SJCRH30 (cell line): ENCODE results near the genes THBS2, WDR27 and PHF10.

- RAMPAGE, long total RNA: no peak
Observed at GRCh38 chr6:168526207-168526667, 85.3 kb downstream of the SMOC2 start.

DNA sequence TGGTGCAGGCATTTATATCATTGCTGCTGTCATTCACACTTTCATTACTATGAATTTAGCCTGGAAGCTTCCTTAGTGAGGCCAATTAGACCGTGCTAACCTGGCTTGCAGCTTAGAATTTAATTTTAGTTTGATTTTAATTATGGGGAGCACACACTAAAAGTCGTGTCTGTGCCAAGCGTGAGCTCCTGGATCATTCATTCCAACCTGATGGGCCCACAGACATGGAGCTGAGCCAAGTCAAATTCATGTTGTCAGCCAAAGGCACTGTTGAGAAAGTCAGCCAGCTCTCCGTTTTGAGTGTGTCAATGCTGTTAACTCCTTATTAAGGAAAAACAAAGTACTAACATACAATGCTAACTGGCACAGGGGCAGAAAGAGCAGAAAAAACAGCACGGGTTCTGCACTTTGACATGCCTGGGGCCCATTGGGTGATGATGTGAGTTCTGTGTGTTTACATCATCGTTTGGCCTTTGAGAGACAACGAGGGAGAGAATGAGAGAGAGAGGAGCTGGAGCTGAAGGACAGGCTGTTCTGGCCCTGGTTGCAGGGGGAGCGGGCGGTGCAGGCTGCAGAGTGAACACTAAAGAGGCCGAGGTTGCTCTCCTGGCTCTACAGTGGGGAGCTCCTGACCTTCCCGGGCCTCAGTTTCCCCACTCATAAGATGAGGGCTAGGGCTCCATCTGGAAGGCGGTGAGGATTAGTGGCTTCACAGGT, 85.8 kb downstream of the SMOC2 start:
- RAMPAGE, long total RNA: no peak

GRCh38 chr6:168648170-168648636, 207.2 kb downstream of the SMOC2 start:
- RAMPAGE, long total RNA: no peak

- RAMPAGE, long total RNA: no peak
Observed at GRCh38 chr6:168938182-168938441, 315.5 kb downstream of the THBS2 start.

- RAMPAGE, long total RNA: no peak
Observed at GRCh38 chr6:169174929-169175328, 78.7 kb downstream of the THBS2 start.

DNA sequence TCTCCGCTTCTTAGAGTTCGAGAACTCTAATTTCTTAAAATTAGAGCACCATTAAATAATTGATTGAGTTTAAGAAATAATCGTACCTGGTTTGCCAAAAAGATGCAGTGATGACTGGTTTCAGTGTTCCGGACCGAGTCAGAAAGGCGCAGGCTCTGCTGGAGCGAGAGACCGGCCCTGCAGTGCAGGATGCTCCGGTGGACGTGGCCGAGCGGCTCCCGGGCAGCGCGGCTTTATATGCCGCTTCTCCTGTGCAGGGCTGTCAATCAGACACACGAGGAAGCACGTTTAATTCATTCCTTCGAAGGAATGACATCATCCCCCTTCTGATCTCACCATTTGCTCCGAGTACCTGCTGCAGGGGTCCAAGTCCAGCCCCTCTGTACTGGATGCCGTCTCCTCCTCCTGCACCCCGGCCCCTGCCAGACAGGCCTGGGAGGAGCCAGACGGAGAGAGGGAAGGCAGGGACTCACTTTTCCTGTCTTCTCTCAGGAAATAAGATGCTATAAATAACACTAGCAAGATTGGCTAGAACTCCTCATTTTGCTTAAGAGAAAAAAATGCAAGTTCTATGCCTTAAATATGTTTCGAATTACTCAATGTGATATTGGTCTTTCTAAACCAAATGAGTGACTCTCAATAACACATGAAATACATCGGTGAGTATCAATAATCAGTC, at the start of gene THBS2:
TSS of gene THBS2 (minus strand) at position 209 of the 679 bp plus-strand sequence.
- RAMPAGE, long total RNA: no peak

DNA sequence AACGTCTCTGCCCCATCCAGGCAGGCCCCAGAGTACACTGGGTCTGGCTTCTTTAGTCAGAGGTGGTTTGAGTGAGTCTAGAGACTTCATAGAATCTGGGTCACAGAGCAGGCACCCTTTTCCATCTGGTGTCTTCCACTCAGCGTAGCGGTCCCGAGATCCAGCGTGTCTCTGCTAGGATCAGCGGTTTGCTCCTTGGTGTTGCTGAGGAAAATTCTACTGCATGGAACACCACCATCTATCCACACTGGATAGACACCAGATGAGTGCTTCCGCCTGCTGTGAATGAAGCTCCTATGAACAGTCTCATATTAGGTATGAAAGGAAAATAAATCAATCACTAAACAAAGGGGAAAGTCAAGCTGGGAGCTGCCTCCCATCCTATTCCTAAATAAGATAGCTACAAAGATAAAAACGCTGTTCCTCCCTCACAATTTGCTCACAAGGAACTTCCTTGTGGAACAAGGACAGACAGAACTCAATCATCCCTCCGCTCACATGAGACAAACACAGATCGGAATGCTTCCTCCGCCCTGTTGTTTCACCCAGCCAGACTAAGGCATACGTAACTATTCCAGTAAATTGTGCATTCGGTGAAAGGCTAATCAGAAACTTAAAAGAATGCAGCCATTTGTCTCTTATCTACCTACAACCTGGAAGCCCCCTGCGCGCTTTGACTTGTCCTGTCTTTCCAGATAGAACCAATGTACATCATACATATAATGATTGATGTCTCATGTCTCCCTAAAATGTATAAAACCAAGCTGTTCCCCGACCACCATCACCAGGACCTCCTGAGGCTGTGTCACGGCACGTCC, 197.2 kb upstream of the THBS2 start:
- RAMPAGE, long total RNA: no peak

DNA sequence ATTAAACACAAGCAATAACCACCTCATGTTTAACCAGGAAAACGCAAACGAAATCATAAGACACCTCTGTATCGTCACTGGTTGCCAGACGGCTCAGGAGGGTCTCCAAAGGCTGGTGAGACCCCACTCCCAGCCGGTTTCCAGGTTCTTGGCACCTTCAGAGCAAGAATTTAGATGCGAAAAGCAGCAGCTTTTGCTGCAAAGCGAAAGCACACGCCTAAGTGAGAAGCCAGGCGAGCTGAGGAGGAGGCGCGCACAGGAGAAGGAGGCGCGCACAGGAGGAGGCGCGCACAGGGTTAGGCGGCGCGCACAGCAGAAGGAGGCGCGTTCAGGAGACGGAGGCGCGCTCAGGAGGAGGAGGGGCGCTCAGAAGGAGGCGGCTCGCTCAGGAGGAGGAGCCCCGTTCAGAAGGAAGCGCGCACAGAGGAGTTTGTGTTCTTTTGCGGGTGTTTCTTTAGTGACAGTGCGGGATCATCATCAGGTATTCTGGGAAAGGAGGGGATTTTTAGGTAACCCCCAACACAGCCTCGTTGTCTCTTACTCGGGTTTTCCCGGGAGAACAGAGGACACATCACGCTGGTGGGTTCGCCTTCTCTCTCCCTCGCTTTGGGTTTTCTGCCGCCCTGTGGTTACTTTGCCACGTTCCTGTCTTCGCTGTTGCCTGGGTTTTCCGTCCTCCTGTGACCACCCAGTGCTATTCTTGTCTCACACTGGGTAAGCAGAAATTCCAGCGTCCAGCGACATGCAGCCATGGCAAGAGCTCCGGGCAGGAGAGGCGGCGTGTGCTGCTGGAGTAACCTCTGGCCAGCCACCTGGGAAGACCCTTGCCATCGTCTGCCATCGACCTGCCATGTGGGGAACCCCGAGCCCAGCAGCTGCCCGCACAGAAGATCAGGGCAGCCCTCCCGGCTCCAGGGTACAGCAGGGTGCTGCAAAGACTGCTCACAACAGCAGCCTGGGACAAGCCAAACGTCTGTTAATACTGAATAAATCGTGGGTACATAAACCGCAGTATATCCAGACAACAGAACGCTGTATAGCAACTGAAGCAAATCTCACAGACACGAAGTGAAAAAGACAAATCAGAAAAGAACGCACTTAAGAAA, 47.0 kb downstream of the WDR27 start:
- RAMPAGE, long total RNA: no peak

GRCh38 chr6:169701856-169702093, at the start of gene WDR27:
Gene WDR27 (minus strand): TSS chr6:169702029.
- RAMPAGE, long total RNA: no peak

GRCh38 chr6:169724046-169724891, at the start of gene PHF10:
Gene PHF10 (minus strand): TSS chr6:169724500.
- RAMPAGE, long total RNA: no peak

DNA sequence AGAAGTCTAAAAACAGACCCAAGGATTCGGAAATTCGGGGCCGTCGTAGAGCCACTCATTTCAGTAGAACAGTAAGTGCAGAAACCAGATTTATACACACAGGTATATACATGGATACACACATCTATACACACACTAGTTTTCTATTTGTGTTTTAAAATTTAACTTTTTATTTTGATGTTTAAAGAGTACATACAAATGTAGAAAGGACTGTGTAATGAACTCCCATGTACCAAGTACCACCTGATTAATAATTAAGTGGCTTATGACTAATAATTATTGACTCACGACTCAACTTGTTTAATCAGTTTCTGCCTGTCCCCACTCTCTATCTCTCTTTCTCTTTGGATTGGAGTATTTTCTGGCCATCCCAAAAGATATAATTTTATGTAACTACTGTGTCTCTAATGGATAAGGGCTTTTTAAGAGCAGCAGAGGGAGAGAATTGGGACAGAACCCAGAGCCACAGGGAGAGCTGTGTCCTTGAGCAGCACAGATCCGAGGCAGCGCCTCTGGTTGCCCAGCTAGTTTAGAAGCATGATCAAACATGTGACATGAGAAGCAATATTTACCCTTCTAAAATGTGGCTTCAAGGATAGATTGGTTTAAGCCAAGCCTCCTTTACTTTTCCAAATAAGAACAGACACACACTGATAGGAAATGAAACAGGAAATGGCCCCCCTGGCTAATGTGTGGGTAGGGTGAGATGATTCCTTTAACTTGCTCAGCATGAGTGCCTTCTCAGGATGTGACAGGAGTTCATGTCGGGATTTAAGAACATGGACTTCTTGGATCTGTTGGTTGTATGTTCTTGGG, 80.9 kb downstream of the ERMARD start:
- RAMPAGE, long total RNA: no peak

DNA sequence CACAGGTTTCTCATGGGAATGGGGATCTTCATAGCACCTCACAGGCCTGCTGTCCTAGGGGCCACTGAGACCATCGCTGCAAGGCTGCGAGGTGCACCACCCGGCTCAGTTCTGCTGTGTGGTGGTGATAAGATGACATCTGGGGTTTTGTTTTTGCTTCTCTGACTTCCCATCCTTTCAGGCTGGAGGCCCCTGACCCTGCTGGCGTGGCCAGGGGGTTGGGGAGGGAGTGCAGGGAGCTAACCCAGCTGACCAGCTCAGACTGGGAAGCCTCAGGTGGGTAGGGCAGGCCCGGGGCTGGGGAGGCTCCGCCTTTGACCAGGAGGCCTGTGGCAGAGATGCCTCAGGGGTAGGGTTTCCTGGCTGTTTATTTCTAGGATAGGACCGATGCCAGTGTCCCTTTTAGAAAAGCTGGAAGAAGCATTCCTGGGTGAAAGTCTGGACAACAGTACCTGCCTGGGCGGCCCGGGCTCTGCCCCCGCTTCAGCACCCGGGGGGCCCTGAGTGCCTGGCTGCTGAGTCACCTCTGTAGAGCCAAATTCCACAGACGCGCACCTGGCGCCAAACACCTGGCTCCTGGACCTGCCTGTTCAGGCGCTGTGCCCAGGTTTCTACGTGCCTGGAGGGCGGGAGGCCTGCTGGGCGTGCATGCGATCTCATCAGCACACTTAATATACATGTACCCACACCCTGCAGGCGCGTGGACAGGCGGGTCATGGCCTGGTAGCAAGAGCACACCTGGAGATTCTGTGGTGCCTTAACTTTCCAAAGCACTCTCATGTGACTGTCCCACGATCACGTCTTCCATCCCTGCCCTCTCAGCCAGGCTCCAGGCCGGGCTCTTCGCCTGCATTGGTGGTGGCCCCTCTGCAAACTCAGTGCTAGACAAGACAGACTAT, 264.6 kb downstream of the DLL1 start:
- RAMPAGE, long total RNA: no peak

DNA sequence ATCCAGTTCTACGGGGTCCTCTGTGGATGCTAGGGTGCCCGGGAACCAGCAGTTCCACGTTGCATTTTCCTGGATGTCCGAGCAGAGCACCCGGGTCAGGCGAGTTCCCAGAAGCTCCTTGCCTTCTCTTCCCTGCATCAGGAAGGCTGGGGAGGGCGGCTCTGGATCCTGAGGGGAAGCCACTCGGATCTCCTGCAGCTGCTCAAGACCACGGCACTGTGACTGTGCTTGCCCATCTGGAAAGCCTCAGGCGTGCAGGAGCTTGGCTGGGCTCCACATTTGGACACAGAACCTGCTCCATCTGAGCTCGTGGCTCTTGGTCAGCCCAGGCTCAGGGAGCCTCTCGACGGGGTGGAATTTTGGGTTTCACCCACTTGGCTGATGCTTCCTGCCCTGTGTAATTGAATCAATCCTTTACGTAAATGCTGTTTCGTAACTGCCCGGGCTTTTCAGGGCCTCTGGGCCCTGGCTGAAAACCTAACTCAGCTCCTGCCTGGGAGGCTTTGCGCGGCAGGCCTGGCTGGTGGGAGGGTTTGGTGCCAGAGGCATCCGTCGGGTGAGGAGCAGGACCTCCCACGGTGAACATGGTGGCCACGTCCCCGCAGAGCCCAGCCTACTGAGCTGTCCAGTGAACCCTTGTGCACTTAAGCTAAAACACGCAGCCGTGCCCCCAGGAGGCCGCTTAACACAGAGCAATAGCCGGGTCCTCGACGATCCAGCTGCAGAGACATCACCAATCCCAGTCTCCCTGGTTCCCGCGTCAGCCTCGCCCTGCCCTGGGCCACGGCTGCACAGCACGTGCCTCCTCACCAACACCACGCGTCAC, 241.1 kb downstream of the DLL1 start:
- RAMPAGE, long total RNA: no peak

DNA sequence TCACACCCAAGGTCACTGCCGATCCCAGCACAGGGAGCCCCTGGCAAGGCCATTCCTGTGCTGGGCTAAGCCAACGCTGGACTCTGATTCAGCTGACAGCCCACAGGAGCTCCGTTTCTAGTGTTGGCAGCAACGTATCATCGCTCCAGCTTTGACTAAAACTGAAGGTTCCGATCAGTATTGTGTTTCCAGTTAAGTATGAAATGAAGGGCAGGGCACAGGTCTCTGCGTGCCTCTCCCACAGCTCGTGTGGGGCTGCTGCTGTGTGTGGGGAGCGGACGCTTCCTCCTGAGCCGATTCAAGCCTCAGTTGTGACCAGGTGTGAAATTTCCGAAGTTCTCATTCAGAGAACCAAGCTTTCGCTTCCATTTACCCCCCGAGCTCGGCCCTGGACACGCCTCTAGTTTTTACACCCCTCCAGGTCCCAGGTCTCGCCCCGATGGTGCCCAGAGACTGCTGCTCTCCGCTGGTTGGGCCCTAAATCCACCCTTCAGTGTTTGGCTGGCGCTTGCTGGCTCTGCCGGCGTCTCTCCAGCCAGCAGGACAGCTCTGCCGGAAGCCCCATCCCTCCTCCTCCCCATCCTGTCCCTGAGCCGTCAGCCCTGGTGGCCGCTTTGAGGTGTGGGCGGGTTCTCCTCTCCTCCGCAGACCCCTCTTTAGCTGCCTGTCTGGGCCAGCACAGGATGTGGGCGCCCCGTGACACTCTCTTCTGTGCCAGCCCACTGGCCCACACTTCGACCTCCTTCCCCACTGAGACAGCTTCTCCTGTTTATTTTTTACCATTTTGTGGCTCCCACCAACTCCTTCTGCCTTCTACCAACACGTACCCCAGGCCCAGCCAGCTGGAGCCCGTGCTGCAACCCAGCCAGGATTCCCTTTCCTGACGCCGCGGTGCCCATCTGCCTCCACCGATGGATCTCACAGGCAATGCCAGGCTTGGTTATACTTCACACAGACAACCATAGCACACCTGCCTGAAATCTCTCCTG, 142.9 kb downstream of the DLL1 start:
- RAMPAGE, long total RNA: no peak

GRCh38 chr6:170152269-170153356, 138.3 kb downstream of the DLL1 start:
- RAMPAGE, long total RNA: no peak

GRCh38 chr6:170276254-170277275, 14.3 kb downstream of the DLL1 start:
- RAMPAGE, long total RNA: no peak

DNA sequence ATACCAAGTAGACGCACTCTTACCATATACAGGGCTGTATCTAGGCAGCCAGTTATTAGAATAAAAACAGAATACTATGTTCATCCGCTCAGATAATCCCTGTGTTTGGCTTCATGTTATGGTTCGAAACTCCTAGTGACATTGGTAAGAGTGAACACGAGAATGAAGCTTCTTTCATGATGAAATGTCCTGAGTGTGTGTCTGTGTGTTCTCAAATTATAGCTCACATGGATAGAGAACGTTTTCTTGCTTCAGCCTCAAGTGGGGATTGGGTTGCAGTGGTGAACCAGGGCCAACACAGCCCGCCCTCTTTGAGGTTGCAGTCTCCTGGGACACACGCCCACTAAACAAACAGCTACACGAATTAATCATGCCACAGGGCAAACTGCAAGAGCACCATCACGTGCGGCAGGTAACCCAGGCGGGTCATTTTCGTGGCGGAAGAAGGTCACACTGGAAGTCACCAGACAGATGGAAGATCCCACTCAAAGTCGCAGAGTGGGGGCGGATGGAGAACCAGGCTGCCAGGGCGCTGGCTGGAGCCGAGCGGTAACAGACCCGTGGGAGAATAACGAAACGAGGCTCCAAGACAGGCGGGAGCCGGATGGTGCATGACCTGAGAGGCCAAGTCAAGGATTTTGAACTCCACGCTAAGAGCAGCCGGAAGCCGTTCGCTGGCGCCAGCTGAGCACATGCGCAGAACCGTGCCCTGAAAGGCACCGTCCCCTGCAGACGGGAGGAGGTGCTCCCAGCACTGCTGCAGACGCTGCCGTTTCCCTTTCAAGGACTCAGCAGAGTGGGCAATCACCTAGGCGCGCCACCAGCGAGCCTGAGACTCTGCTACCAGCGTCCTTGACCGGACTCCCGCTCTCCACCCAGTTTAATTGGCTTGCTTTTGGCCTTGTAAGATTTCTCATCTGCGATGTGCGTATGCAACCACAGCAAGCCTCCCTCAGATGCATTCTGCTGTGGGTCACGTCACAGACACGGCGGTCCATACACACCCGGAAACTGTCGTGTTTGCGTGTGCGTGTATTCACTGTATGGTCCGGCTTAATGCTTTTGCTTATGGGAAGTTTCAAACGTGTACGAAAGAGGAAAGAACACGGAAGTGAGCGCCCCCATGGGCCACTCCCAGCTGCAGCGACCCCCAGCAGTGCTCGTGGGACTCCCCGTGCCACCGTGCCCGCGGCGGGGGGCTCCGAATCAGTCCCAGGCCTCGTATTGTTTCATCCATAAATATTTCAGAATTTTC, 10.7 kb downstream of the DLL1 start:
- RAMPAGE, long total RNA: no peak

GRCh38 chr6:170291332-170292517, 847 bp upstream of the DLL1 start:
- RAMPAGE, long total RNA: no peak

DNA sequence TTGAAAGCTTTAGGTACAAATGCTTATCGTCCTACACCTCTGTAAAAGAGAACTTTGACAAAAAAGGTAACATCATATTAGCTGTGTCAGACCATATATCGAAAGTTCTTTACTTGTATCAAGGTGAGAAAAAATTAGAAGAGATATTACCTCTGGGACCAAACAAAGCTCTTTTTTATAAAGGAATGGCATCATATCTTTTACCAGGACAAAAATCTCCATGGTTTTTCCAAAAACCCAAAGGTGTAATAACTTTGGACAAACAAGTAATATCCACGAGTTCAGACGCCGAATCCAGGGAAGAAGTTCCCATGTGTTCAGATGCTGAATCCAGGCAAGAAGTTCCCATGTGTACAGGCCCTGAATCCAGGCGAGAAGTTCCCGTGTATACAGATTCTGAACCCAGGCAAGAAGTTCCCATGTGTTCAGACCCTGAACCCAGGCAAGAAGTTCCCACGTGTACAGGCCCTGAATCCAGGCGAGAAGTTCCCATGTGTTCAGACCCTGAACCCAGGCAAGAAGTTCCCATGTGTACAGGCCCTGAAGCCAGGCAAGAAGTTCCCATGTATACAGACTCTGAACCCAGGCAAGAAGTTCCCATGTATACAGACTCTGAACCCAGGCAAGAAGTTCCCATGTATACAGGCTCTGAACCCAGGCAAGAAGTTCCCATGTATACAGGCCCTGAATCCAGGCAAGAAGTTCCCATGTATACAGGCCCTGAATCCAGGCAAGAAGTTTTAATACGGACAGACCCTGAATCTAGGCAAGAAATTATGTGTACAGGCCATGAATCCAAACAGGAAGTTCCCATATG, 11.8 kb downstream of the FAM120B start:
- RAMPAGE, long total RNA: no peak

GRCh38 chr6:170348043-170348450, 41.5 kb downstream of the FAM120B start:
- RAMPAGE, long total RNA: no peak